BJ (cell line): ENCODE measurements around a stretch of chr12.

DNA sequence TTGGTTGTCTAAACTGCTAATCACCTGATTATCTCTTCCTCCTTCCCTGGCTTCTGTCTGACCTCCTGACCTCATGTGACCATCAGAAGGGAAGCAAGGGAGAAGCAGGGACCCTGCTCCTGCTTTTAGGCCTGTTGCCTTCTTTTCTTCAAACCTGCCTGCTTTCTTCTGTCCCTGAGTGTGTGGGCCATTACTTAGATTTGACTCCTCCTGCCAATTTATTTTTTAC lies 5.6 kb downstream of the DYRK4 start:
- CAGE, long polyA plus RNA = no peak

GRCh38 chr12:4673044-4674002 lies 24.4 kb downstream of the NDUFA9 start:
- CAGE, long polyA plus RNA = no peak
- RRBS = no CpG with 5 or more reads among the region's 8 CpGs

DNA sequence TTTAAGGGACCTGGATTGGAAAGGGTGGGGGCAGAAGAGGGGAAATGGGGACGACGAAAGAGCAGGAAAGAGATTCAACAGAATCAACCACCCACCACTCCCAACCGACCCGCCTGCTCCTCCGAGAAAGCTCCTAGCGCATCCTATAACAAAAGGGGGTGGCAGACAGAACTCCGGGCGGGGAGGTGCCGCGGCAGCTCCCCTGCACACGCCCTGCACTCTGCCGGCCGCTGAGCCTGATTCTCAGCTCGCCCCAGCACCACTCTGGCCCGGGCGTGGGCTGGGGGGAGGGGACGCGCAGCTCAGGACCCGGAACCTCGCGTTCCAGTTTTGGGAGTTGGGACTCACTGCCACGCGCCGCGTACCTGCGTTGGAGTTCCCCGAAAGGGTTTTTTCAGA lies 782 bp downstream of the NTF3 start:
- CAGE, long polyA plus RNA = no peak
- RRBS = 3% methylated on average over 16 of the region's 27 CpGs

DNA sequence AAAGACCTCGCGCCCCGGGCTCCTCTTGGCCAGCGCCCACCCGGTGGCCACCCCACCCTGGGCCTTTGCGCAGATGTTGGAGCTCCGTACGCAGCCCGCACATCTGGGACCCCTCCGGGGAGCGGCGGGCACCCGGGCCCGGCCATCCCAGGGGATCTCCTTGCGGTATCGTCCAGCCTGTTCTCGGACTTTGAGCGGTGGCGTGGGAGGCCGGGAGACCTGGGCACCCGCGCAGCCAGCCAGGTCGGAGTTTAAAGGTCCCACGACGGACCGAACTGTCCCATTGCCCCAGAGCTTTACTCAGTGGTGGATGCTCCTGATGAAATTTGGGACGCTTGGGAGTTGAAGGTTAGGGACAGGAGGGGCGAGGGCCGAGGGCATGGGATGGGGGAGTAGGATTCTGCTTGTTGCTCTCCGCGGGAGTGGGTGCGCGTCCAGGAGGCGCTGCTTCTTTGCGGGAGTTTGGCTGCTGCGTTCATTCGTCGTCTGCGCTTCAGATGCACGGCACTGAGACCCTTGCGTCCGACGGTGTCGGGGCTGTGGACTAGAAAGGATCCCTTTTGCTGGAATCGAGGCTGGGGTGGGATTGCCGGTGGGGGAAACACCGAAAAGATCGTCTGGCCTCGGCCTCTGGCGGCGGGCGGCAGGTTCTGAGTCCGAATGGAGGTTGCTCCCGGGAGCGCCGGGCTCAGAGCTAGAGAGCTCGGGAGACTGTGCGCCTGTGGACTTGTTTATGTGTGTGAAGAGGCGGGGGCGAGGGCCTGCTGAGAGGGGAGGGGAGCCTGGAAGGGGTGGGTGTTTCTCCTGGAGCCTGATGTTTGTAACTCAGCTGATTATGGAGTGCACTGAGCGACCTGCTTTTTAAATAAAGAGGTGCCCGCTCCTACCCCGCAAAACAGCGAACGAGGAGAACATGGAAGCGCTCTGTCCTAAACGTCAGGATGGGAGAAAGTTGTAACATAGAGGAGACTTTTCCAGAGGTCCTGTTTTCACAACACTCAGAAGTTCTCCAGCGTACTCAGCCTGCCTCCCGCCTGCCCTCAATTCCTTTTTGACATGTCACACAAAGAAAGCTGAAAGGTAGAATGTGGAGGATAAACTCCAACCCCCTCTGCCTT lies 1.5 kb downstream of the NTF3 start:
- CAGE, long polyA plus RNA = no peak
- RRBS = 3% methylated on average over 23 of the region's 69 CpGs

DNA sequence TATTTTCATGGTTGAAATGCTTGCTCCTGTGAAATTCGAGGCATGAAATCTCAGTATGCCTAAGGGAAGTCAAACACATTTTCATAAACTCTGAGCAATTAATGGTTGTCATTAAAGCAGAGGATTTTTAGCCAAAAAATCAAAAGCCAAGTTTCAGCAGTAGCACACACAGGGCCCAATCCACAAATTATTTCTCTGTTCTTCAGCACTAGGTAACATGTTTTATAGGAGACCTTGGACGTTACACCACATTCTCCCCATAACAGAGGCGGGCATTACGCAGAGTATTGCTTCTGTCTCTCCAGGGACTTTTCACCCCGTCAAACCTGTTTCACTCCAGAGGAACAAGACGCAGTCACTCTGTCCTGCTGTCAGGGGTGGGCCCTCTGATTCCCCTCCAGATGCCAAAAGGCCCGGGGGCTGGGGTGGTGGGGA lies 71.7 kb downstream of the NTF3 start:
- CAGE, long polyA plus RNA = no peak
- RRBS = no CpG with 5 or more reads among the region's 7 CpGs

DNA sequence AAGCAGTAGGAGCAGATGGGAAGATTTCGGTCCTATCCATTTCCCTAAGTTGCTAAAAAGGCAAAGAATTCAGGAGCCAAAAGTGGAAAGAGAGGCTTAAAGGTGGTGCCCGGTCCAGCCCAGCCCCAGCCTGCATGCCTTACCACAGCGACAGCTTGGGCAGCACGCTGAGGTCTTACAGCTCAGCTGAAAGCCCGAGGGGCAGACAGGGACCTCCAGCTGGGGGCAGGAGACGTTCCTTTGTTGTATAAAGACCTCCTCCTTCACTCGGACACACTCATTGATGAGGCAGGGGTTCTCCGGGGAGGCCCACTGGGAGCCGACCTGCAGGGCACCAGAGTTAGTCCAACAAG lies 24.0 kb upstream of the ANO2 start:
- CAGE, long polyA plus RNA = no peak
- RRBS = no CpG with 5 or more reads among the region's 9 CpGs

DNA sequence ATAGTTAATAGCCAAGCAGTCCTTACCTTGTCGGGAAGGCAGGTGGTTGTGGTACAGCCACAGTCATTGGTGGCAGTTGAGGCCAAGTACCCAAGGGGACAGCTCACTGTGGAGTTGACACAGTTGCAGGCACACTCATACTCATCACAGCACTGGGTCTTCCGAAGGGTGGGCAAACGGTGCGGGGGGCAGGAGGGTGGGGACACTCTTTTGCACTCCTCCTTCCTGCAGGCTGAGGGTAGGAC lies 36.6 kb upstream of the ANO2 start:
- CAGE, long polyA plus RNA = no peak
- RRBS = no CpG with 5 or more reads among the region's 4 CpGs

- CAGE, long polyA plus RNA = no peak
- RRBS = no CpG with 5 or more reads among the region's 12 CpGs
Measured at GRCh38 chr12:6088956-6089484, 35.5 kb downstream of the VWF start.

GRCh38 chr12:6140892-6141455 lies 16.5 kb upstream of the VWF start:
- CAGE, long polyA plus RNA = no peak
- RRBS = no CpG with 5 or more reads among the region's 6 CpGs

GRCh38 chr12:6172147-6172709 lies 28.0 kb upstream of the CD9 start:
- CAGE, long polyA plus RNA = no peak
- RRBS = no CpG with 5 or more reads among the region's 16 CpGs

GRCh38 chr12:6179027-6179907 lies 20.9 kb upstream of the CD9 start:
- CAGE, long polyA plus RNA = no peak
- RRBS = no CpG with 5 or more reads among the region's 13 CpGs

DNA sequence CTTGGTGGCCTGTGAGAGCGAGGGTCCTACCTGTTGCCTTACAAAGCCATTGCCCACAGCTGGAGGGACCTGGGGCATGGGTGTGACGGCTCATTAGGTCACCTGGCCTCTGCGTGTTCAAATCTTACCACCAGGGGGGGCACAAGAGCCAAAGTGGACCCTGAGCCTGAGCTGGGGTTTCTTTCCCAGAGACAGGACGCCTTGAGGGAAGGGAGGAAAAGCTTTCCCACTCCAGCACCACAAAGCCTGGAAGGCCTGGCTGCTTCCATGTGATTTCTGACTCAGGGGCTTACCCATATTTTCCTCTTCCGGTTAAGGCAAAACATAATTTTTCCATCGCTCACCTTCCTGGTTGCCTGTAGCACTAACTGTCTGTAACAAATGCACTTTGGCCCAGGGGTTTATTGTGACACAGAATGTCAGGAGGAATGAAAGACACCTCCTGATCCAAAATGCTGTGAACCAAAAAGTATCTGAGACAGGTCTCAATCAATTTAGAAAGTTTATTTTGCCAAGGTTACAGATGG lies 4.4 kb upstream of the CD9 start:
- CAGE, long polyA plus RNA = no peak
- RRBS = no CpG with 5 or more reads among the region's 6 CpGs

DNA sequence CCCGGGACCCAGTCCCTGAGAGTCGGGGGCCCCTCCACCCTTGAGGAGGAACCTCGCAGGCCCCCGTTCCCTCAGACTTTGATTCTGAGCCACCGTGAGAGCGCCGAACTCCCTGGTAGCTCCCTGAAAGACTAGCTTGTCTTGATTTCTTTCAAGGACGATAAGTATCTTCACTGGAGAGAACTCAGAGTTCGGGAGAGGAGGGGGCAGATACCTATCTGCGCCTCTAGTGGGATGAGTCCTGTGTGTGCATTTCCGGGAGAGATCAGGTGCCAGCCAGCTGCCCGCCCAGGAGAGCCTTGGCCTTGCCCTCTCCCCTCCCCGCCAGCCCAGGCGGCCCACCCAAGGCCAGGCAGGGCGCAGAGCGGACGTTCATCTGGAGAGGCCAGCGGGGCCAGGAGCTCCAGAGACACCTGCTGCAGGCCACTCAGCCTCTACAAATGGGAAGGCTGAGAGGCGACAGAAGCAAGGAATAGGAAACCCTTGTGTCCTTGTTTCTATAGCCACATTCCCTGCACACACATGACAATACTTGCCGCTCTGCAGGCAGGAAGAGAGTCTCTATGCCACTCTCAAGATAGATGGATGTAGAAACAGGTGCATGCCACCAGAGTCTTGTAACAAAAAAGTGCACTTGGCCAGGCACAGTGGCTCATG lies 1.0 kb downstream of the CD9 start:
- CAGE, long polyA plus RNA = no peak
- RRBS = no CpG with 5 or more reads among the region's 20 CpGs

DNA sequence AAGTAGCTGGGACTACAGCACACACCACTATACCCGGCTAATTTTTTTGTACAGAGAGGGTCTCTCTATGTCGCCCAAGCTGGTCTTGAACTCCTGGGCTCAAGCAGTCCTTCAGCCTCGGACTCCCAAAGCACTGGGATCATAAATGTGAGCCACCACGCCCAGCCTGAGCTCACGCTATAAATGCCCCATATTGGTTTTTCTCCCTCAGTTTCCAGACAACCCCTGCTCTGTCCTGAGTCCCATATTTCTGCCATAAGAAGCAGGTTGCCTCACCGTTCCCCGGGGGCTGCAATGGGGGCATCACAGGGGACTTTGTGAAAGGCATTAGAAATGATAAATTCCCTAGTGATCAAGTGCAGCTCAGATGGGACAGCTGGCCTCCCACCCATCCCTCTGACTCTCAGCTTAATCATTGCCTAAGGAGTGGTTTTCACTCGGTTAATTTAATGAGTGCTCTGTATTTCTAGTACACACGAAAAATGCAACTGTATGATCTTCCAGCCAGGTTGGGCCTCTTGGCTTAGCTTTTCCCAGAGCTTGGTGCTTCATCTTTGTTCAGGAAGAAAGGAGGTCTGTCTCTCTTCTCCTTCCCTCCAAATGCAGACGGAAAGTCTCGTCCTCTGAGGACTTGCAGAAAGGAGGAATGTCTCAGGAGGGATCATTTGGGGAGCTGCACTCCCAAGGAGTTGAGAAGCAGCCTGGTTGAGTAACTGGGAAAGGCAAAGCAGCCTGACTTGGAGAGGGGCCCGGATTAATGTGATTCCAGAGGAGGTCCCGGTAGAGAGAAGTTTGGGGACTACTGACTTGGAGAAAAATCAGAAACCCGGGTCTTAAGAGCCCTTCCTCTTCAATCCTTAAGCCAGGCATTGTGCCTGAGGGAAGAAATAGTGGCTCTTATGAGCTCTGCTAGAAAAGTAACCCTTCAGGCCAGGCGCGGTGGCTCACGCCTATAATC lies 7.1 kb downstream of the CD9 start:
- CAGE, long polyA plus RNA = no peak
- RRBS = 10% methylated on average over 1 of the region's 17 CpGs

DNA sequence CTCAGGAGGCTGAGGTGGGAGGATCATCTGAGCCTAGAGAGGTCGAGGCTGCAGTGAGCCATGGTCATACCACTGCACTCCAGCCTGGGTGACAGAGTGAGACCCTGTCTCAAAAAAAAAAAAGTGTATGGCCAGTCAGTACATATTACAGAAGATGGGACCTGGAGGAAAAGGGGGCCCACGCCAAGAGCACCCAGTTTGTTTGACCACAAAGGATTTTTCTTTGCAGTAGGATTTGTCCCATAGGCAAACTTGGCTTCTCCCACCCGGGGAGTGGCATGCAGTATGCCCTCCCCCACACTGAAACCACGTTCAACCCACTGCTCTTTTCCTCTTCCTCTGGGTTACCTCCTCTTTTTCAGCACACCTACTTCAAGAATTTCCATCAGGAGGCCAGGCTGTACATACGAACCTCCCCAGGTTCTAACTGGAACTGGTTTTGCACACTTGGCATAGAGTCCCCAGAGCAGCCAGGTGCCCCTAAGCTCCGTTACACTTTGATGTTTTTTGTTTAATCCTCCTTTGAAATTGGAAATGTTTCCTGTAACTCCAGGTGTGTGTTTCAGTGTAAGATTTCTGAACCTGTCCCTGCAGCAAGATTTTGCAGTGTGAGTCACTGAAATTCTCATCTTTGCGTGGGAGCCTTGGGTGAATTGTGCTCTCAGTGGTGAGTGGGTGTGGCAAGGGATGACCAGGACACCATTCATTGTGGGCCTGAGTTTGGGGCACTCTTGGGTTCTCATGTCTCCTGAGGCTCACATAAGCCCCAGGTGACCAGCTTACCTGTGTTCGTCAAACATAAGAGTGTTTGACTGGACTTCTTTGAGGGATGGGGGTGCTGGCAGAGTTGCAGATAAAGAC lies 18.1 kb downstream of the CD9 start:
- CAGE, long polyA plus RNA = no peak
- RRBS = no CpG with 5 or more reads among the region's 8 CpGs

- CAGE, long polyA plus RNA = no peak
- RRBS = no CpG with 5 or more reads among the region's 11 CpGs
Measured at GRCh38 chr12:6220024-6220790, 20.0 kb downstream of the CD9 start.

GRCh38 chr12:6224404-6225287 lies 24.4 kb downstream of the CD9 start:
- CAGE, long polyA plus RNA = no peak
- RRBS = no CpG with 5 or more reads among the region's 19 CpGs

- CAGE, long polyA plus RNA = no peak
- RRBS = no CpG with 5 or more reads among the region's 11 CpGs
Measured at GRCh38 chr12:6233691-6234700, 33.8 kb downstream of the CD9 start.

DNA sequence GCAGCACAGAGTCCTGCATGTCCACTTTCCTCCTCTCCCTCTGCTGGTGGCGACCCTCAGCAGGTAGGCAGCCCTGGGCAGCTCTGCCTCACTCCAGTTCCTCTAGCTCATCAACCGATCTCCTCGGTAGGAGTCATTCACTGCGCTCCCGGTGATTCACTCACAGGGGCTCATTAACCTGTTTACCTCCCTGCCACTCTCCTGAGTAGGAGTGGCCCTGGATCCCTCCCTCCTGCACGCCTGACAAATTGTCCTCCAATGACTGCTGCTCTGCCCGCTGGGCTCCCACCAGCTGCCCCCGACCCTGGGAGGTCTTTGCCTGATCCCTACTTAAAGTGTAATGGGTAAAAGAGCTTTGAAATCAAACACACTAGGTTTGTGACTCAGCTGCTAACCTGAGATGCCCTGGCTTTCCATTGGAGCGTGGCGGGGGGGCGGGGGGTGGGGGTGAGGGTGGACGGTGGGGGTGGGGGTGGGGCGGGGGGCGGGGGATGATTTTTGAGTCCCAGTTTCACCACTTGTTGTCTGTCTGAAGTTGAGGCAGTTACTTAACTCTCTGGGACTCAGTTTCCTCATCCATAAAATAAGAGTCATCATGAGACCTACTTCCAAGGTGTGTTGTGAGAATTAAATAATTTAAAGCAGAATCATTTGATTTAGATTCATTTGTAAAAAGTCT lies 4.1 kb downstream of the SCNN1A start:
- CAGE, long polyA plus RNA = no peak
- RRBS = no CpG with 5 or more reads among the region's 14 CpGs

DNA sequence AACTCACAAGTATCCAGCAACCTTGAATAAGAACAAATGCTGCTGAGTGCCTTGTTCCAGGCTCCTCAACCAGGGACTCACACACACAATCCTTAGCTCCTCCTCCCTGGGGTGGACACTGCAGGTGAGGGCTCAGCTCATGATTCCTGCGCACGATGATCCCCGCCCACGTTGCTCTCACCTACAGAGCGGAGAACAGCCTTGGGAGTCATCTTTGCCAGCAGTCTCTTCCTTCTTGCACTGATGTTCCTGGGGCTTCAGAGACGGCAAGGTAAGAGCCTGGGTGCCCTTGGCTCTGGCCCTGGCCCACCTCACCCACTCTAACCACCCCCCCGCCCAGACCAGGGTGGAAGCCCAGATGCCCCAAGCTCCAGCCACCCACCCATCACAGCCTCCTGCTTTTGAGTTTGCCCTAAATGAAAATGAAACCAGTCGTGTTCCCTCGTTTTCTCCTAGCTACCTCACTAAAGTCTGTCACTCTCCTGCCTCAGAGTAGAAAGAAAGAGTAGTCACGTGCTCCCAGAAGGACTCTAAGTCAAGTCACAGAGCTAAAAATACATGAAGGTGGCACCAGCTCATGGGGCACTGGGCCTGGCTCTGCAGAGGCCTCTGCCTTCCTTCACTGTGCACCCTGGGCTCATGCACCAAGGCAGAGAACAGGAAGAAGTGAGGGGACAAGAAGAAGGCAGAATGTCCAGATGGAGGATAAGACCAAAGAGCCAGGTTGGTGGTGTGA lies 9.0 kb downstream of the TAPBPL start:
- CAGE, long polyA plus RNA = no peak
- RRBS = no CpG with 5 or more reads among the region's 10 CpGs